Cardiac septum (tissue), 1 donor: ENCODE measurements around the gene ANGPTL5.

- PRO-cap = no peak
Observed at GRCh38 chr11:95876634-95877212, 47.2 kb downstream of the MTMR2 start.

DNA sequence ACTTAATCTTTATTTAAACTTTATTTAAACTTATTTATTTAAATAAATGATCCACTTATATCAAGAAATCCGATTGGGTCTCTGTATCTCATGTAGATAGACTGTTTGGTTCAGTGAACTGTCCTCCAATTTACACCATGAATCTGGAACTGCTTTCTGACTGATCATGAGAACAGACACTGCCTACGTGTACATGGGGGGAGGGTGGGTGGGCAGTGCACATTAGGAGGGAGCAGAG lies 92.1 kb upstream of the MTMR2 start:
- PRO-cap = no peak

- PRO-cap = no peak
Observed at GRCh38 chr11:96149787-96150397, 193.1 kb downstream of the MAML2 start.

DNA sequence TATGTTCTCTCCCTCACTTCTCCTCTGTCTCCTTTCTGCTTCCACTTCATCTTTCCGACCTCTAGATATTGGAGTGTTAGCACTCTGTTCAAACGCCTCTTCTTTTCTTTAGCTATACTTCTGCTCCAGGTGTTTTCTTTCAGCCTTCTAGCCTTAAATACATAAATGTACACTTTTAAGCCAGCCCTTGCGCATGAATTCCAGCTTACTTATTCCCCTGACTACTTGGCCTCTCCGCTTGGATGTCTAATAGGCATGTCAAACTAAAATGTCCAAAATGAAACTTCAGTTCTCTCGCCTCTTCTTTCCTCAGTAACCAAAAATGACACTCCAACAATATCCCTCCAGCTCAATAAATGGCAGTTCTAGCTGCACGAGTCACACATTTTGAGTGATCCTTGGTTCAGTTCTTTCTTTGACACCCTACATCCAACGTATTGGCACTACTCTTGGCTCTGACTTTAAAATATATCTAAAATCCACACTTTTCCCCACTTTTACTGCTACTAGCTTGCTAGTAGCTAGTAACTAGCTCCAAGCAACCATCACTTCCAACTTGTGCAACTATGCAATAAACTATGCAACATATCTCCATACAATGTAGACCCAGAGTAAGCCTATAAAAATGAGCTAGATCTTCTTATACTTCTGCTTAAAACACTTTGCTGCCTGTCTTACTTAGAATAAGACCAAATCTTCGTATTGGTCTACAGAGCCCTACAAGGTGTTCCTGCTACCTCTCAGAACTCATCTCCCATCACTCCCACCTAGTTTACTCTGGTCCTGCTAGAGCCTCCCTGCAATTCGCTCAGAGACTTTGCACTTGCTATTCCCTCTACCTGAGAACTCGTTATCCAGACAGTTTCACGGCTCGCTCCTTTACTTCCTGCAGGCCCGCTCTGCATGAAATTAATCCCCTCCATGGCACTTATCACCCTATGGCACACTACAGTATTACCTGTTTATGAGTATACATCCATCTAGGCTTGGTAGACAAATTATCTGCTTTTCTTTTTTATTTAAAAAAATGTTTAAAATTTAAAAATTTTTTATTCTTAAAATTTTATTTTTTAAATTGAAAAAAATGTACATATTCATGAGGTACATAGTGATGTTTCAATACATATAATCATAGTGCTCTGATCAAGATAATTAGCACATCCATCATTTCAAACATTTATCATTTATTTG lies 93.4 kb downstream of the MAML2 start:
- PRO-cap = no peak

DNA sequence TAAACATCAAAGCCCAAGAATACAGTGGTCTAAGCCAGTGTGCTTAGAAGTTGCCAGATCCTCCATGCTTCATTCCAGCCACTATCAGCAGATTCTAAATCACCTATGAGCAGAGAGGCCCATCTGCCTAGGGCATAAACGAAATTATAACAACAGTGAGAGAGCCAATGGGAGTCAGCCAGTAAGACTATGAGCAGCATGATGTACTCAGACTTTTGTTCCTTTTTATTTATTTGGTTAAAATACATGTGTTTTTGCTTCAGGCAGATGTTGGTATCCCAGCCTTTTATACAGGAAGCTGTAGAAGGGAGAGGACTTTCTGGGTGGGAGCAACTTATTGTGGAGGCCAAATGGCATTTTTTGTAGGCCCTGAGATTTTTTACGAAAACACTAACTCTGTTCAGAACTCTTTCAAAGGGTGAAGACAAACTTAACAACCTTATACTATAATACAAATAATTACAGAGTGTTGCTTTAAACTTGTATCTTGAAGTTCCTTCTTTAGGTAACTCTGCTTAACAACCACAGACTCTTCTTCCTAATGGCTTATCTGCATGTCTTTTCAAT lies 84.3 kb downstream of the MAML2 start:
- PRO-cap = no peak

- PRO-cap = no peak
Observed at GRCh38 chr11:100680919-100681600, 6.0 kb upstream of the ARHGAP42 start.

GRCh38 chr11:100689779-100689978 lies 2.6 kb downstream of the ARHGAP42 start:
- PRO-cap = unidirectional peak, minus-strand start at chr11:100689880

DNA sequence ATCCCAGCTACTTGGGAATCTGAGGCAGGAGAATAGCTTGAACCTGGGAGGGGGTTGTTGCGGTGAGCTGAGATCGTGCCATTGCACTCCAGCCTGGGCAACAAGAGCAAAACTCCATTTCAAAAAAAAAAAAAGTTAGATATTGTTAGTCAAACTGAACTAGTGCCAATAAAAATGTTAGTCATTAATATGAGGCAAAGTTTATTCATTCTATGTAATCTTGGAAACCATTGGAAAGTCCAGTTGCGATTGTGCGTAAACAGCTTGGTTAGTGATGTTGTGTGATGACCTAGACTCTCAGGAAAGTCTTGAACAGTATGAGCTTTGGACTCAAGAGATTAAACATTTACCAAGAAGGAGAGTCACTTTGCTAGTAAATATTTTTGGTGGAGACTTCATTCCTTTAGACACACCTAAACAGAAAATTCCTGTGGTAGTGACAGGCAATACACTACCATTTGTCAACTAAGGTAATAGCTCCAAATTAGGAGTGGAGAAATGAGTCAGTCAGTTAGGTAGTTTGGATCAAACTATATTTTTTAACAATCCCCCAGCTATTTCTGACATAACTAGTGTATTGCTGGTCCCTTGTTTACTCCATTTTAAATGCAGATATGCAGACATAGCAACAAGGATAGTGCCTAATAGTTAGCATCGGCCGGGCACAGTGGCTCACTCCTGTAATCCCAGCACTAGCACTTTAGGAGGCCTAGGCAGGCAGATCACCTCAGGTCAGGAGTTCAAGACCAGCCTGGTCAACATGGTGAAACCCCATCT lies 89.1 kb downstream of the ARHGAP42 start:
- PRO-cap = no peak

DNA sequence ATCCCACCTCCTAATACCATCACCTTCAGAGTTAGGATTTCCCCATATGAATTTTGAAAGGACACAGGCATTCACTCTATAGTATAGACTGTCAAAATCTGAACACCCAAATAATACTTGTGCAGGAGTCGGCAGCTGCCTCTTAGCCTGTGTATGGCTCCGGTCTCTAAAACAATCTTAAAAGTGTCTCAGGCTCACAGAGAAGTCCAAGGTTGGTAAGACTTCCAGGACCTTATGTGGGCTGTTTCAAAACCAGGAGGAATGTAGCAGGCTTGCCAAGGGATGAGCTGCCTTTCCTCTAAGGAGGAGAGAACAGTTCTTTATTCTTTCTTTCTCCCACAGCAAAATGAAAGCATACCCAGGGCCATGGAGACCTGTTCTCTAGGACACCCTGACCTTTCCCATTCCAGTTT lies 176.5 kb downstream of the TRPC6 start:
- PRO-cap = no peak

DNA sequence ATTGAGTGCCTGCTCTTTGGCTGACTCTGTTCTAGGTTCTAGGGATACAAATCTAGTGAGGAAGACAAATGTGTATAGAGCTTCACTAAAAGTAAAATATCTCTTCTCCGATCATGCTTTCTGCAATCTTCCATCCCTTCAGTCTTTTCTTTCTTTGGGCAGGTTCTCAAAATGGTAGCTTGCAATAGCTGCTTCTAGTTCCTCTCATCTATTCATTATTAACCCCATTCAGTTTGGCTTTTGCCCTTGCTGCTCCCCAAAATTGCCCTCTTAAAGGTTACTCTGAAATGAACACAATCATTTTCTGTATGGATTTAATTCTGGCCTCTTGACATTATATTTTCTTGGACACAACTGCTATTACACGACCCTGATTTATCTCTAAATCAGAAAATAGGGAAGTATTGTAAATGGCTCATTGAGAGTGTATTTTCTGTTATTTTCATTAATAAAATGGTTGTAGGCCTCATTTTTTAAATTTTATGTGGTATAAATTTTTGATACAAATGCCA lies at the start of gene ANGPTL5:
TSS of gene ANGPTL5 (minus strand) at position 209 of the 512 bp plus-strand sequence.
- PRO-cap = no peak

DNA sequence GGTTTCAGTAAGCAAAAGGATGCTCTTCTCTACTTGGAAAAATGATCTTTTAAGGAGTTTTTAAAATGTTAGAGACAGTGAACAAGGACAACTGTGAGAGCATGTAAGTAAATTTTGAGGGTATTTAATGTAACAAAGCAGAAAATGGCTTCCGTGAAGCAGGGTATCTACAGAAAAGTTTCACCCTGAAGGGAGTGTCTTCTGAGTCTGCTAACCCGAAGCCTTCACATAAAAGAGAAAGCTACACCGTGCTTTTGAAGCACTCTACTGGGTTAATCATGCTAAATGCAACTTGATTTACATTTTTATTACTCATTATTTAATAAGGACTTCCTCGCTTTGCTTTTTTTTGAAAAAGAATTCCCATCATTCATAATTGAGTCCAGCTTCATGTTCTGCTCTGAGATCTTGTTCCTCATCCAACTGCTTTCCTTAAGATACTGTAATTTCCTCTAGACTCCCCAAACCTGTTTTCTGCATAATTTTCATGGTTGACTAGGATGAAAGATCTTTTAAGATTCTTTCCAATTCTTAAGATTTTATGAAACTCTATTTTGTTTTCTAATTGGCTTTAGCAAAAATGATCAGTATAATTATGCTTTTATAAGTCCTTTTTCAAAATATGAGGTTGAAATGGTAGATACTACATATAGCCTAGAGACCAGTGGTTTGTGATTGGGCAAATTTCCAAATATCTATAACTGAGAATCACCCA lies 56.3 kb downstream of the YAP1 start:
- PRO-cap = no peak

GRCh38 chr11:102220412-102220893 lies 96.8 kb upstream of the BIRC3 start:
- PRO-cap = no peak

GRCh38 chr11:102349884-102350489 lies 3.0 kb downstream of the BIRC2 start:
- PRO-cap = no peak

DNA sequence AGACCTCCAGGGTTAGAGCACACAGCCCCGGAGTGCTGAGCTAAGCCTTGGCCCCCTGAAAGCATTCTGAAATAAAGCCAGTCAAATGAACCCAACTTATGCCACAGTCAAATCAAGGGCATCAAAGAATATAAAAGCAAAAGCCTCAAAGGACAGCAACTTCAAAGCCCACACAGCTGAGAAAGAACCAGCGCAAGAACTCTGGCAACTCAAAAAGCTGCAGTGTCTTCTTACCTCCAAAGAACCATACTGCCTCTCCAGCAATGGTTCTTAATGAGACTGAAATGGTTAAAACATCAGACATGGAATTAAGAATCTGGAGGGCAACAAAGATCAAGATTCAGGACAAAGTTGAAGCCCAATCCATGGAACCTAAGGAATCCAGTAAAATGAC lies 39.0 kb downstream of the TMEM123 start:
- PRO-cap = no peak

GRCh38 chr11:102429347-102430664 lies 22.8 kb downstream of the TMEM123 start:
- PRO-cap = no peak

DNA sequence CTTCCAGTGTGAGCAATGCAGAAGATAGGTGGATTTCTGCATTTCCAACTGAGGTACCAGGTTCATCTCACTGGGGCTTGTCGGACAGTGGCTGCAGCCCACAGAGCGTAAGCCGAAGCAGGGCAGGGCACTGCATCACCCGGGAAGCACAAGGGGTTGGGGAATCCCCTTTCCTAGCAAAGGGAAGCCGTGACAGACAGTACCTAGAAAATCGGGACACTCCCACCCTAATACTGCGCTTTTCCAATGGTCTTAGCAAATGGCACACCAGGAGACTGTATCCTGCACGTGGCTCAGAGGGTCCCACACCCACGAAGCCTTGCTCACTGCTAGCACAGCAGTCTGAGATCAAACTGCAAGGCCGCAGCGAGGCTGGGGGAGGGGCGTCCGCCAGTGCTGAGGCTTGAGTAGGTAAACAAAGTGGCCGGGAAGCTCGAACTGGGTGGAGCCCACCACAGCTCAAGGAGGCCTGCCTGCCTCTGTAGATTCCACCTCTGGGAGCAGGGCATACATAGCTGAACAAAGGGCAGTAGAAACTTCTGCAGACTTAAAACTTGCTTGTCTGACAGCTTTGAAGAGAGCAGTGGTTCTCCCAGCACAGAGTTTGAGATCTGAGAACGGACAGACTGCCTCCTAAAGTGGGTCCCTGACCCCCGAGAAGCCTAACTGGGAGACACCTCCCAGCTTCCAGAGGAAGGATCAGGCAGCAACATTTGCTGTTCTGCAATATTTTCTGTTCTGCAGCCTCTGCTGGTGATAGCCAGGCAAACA lies 13.7 kb downstream of the TMEM123 start:
- PRO-cap = no peak

GRCh38 chr11:102599744-102600370 lies 25.3 kb downstream of the MMP20 start:
- PRO-cap = no peak

GRCh38 chr11:102799559-102800443 lies 1.8 kb upstream of the MMP1 start:
- PRO-cap = no peak

- PRO-cap = no peak
Observed at GRCh38 chr11:103536257-103536691, 427.0 kb downstream of the DYNC2H1 start.

GRCh38 chr11:104965852-104966127 lies 2.6 kb downstream of the CASP4 start:
- PRO-cap = no peak